HTERT-HM (cell line): ENCODE measurements around a stretch of chr14.

DNA sequence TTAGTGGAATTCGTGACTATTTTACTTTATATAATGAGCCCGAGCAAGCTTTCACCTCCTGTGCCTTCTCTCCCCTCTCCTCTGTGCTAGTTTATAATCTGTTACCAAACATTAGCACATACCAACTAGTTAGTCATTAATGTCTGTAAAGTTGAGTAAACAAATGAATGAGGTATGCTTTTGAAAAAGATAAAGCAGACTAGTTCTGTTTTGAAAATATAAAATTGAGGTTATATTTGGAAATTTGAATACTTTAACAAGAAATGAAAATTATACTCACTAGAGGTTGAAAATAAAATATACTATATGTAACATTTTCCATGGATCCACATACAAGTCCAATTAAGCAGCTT, 87.6 kb upstream of the PCNX4 start:
- RRBS, result no CpG with 5 or more reads among the region's 2 CpGs

DNA sequence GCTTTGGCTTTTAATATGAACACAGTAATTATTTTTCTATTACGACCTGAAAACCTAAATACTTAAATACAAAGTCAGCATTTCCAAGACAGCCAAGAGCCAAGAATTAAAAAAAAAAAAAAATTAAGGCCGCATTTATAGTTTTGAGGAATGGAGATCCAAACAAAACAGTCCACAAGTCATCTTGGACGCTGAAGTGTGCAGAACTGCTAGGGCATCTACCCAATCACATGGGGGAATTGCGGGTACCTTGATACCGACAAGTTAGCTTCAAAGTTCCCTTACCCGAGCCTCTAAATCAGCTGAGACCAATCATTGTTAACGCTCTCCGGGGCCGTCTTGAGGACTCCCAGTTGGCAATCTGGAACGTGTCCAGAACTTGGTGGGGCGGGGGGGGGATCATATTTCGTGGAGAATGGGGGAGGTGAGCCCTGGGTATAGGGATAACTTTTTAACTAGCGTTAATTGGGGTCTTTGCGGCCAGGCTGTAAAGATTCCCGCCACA, 685 bp upstream of the PCNX4 start:
- RRBS, result no CpG with 5 or more reads among the region's 15 CpGs

GRCh38 chr14:60127577-60128312, 36.0 kb downstream of the PCNX4 start:
- RRBS, result no CpG with 5 or more reads among the region's 5 CpGs

DNA sequence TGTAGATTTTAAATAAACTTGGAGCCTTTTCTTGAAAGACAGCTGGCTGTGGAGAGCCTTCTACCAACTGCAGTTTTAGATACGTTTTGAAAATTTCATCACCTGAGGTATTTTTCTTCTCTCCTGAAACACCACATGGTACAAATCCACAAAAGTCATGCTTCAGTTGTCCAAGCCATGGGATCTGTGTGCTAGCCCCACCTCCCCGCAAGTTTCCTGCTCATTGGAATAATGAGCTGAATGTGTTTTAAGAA, 1.3 kb downstream of the PPM1A start:
- RRBS, result no CpG with 5 or more reads among the region's 2 CpGs

- RRBS, result no CpG with 5 or more reads among the region's 14 CpGs
Measured at GRCh38 chr14:60331550-60332144, 82.6 kb downstream of the PPM1A start.

DNA sequence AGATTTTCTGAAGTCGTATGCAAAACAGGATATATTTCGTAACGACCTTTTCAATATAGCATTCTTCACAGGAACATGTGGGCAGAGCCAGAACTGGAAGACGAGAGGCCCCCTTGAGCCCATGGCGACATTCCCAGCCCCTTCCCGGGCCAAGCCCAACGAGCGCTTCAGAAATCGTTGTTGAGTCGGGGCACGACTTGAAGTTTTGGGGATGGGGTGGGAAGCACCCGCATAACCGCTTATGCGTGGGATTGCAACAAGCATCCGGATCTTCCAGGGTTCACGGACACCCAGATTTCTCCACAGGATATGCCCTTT, 790 bp downstream of the C14orf39 start:
- RRBS, result 4% methylated on average over 7 of the region's 16 CpGs

- RRBS, result no CpG with 5 or more reads among the region's 16 CpGs
Measured at GRCh38 chr14:60657773-60658109, 8.5 kb upstream of the SIX1 start.

DNA sequence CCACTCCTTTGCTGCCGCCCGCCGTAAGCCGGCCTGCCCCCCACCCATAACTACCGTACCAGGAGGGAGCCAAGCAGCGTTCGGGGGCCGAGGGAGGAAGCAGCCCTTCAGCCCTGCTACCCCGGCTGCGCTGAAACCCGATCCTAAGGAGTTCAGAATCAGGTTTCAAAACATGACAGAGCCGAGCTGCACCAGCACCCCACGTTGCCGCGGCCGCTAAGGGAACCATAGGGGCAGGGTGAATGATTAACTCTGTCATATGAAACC, 1.9 kb downstream of the SIX4 start:
- RRBS, result 1% methylated on average over 7 of the region's 16 CpGs

DNA sequence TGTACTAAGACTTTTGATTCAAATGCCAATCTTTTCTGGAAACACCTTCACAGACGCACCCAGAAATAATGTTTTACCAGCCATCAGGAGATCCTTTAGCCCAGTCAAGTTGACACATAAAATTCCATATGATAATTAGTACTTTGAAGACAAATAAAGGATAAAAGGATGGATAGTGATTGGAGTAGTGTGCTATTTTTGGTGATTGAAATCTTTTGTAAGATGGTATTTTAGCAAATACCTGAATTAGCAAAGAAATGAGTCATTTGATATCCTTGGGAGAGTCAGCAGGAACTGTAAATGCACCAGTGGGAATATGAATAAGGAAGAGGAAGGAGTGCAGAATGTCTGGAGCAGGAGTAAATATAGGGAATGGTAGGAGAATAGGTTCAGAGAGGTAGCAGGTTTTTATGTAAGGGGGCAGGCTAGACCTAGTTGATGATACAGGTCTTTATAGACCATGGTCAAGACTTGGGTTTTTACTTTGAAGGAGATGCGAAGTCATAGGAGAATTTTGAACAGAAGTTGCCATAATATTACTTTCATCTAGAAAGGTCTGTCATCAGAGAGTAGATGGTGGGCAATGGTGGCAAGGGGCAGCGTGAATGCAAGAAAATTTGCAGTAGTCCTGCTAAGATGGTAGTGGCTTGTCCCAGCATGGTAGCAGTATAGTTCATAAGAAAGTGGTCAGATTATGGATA, 74.9 kb downstream of the TRMT5 start:
- RRBS, result no CpG with 5 or more reads among the region's 3 CpGs

GRCh38 chr14:61147945-61148542, 133.1 kb downstream of the TMEM30B start:
- RRBS, result 17% methylated on average over 4 of the region's 17 CpGs

DNA sequence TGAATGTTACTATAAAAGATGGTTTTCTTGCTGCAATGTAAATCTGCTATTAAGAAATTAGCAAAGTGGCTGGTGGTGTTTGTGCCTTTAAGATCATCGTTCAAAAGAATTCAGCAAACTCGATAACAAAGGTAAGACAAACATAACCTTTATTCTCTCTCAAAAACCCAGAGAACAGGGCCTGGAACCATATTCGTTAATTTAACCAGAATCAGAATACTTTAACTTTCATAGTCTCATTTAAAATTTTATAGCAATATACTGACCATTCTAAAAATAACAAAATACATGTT, 3.3 kb downstream of the TMEM30B start:
- RRBS, result no CpG with 5 or more reads among the region's 3 CpGs

DNA sequence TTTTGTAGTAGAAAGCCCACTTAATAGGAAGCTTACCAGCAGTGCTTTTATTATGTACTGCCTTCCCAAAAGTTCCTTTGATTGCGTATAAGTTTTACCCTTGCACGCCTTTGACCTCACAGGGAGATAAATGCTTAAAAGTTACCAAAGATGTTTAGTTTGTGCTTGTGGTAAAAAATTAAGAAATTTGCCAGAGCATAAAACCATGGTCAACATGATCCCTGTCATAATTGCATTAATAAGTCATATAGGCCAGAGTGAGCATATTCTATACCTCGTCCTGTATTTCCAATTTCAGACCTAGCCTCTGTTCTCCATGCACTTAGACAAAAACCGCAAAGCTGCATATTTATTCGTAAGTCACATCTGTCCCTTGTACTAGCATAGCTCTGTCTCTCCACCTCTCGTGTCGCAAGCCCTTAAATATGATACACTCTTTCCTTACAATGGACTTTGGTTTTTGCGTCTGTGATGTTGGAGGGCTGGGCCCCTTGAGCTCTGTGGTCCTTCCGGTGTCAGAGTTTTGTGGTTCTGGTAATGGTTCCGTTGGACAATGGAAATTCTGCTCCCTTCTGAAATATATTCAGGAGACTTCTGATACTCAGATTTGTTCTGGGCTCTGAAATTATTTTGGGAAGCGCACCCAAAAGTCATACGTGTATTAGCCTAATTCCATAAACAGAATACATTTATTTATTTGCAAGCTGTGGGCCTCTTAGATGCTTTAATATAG, 11.2 kb downstream of the PRKCH start:
- RRBS, result no CpG with 5 or more reads among the region's 12 CpGs

GRCh38 chr14:61365414-61366254, 44.3 kb downstream of the PRKCH start:
- RRBS, result no CpG with 5 or more reads among the region's 6 CpGs

- RRBS, result no CpG with 5 or more reads among the region's 1 CpG
Measured at GRCh38 chr14:61403430-61403738, 82.0 kb downstream of the PRKCH start.

- RRBS, result no CpG with 5 or more reads among the region's 3 CpGs
Measured at GRCh38 chr14:61416414-61417146, 95.2 kb downstream of the PRKCH start.

DNA sequence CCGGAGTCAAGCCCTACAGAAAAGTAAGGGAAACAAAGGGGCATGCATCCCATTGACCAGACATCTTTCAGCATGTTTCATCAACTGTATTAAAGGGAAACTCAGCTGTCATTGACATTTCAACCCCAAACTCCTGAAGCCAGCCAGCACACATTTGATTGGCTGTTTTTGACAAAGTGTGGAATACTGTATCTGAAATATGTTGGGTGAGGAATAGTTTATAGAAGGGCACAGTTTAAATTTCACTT, 168.3 kb downstream of the PRKCH start:
- RRBS, result no CpG with 5 or more reads among the region's 1 CpG

- RRBS, result no CpG with 5 or more reads among the region's 6 CpGs
Measured at GRCh38 chr14:61498841-61499173, 177.4 kb downstream of the PRKCH start.

- RRBS, result no CpG with 5 or more reads among the region's 1 CpG
Measured at GRCh38 chr14:61598953-61599444, 96.3 kb upstream of the HIF1A start.

DNA sequence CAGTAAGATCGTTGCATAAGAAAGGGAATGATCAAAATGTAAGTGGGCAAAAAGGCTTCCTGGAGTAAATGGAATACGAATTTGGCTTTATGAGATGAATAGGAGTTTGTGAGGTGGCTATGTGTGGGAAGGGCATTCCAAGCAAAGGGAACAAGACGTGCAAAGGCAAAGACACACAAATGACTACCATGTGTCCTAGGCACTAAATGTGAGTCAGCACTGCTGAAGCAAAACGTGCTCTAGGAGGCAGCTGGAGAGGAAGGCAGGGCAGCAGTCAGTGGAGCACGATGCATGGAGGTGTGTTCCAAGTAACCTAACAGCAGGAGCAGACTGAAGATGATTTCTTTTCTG, 53.0 kb upstream of the HIF1A start:
- RRBS, result no CpG with 5 or more reads among the region's 5 CpGs

DNA sequence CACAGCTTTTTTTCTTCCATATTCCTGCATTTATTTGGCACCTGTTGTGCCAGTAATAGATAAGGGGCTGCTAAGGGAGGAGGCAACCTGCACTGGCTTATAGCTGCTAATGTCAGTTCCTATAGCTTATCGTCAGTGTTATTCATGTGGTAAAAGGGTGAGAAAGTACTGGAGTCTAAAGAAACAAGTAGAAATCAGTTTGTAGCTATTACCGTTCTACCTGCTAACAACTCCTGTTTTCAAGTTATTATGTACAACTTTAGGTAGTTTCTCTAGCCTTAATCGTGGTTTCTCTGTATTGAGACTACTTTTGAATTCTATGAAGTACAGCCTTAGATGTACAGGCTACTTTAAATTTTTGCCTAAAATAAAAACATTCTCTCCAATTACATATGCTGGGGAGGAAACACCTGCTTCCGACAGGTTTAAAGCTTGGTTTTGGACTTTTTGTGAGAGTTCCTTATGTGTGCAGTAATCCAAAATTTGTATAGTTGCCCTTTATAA, 24.5 kb downstream of the HIF1A start:
- RRBS, result no CpG with 5 or more reads among the region's 4 CpGs